ENCODE data around the genes PNKP, VRK3 and KLK4.

GRCh38 chr19:49688546-49689164 lies 739 bp upstream of the ADM5 start:
- PRO-cap, 8 experiments: no peak in any of the 8 experiments

DNA sequence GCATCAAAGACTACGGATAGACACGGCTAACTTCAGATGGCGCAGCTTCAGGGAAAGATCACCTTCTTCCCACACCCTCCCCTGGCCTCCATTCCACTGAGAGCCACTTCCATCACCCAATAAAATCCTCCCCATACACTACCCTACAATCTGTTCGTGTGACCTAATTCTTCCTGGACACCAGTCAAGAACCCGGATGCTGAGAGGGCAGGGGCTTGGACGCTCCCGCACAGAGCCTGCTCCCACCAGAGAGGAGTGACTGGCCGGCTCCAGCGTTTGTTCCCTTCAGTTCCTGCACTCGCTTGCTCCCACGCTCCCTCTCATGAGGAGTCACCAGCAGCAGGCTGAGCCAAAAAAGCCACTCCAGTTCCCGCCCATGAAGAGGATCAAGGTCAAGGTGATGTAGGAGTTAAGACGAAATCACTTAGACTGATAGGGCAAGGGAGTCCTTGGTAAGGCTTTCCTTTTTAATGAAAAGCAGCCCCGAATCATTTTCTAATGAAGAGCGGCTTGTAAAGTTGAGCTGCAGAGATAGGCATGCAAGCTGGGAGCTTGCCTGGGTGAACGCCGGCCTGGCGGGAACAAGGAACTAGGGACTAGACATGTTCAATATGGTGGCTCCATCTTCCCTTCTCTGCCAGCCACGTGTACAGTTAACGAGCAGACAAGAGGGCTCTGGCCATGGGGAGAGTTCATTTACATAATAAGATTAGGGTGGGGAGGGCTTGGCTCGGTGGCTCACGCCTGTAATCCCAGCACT lies 35.6 kb downstream of the TSKS start:
- PRO-cap, 8 experiments: no peak in any of the 8 experiments

DNA sequence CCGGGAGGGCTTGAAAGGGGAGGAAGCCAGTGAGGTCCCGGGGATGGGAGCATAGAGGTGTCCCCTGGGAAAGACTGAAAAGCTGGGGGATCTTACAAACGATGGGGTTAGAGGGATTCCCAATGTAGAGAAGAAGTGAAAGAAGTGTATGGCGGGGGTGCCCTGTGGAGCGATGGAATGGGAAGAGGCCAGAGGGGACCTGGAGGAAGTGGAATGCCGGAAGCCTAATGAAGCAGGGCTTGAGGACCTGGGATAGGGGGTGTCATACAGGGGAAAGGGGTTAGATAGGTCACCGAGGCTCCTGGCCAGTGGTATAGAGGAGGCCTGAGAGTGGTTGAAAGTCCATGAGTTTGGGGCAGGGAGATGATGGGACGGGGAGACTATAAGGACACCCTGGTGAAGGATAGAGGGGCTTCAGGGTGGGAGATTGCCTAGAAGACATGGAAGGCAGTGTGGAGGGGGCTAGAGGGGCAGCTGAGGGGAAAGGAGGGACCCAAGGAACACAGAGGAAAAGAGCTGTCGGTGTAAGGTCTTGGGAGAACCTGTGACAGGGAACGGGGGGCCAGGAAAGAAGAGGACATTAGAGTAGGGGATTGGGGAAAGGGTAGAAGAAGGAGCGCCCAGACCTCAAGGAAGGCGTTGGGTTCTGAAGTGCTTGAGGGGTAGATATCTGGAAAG lies 760 bp downstream of the AP2A1 start:
- PRO-cap, 8 experiments: no peak in any of the 8 experiments

GRCh38 chr19:49771648-49772143 lies 4.9 kb downstream of the AP2A1 start:
- PRO-cap, 8 experiments: no peak in any of the 8 experiments

GRCh38 chr19:49850392-49851374 lies 16.7 kb downstream of the PNKP start:
- PRO-cap, 8 experiments: peak in 8 of 8 experiments; most common plus-strand start chr19:49851182 (in 8); most common minus-strand start chr19:49851060 (in 6)

DNA sequence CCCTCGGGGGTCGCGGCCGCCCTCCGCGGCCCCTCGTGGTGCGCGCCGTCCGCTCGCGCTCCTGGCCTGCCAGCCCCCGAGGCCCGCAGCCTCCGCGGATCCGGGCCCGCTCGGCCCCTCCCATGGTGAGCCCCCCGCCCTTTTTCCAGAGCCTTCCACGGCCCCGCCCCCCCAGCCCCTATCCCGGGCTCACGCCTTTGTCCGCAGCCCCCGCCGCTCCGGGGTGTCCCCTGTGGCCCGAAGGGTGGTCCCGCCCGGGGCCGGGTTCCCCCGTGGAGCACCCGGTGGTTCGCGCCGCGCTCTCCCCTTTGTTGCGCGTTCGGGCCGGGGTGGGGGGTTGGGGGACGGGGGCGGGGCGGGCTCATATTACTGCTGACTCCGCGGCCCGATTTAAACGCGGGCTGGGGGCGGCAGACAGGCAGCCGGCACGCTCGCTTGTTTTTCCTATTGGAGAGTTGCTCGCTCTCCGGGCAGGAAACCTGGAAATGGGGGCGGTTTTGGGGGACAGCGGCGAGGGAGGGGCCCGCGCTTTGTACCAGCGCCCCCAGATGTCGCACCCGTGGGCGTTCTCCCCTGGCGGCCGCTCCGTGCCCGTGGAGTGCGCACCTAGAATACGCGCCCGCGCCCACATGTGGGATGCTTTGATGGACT lies 15.9 kb downstream of the PNKP start:
- PRO-cap, 8 experiments: peak in 8 of 8 experiments; most common plus-strand start position 403 of the sequence (in 7); most common minus-strand start position 304 of the sequence (in 6)

- PRO-cap, 8 experiments: no peak in any of the 8 experiments
These were observed 4.9 kb downstream of the PNKP start for GRCh38 chr19:49862475-49862853.

DNA sequence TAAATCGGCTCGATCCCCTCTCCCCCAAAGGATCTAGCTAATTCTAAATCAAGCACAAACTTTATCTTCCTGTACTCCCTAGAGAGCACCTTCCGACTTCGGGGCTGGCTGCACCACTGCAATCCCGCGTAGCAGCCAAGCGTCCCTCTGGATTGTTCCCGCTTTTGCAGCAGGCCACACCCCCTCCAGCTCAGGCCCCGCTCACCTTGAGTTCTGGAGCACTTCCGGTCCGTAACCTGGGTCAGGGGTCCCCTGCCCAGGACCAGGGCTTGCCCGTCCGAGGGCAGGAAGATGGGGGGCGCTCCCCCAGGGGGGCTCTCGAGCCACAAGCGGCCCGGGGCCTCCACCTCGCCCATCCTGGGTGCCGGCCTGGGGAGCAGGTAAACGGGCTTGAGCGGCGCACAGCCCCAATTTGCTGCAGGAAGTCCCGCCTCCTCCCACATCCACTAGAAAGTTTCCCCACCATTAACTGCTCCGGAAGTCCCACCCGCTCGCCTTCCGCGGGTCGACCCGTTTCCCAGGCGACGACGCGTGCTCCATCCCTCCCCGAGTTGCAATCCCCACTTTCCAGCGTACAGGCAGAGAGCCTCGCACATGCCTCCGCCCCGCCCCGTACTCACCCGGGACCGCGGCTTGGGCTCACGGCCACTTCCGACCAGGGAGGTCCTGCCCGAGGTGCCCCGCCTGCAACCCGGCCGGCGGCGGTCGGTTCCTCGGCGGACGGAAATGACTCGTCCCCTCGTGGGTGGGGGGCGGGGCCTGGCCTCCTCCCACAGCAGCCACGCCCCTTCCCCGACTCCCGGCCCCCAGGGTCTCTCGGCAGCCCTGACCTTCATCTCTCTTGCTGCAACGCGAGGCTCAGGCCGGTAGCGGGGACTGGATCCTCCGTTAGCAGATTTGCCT lies at the start of gene PNKP:
PNKP (minus strand) TSS at position 728 of the 903 bp plus-strand sequence.
- PRO-cap, 8 experiments: peak in 8 of 8 experiments; most common plus-strand start position 838 of the sequence (in 4); most common minus-strand start position 707 of the sequence (in 3)

- PRO-cap, 8 experiments: peak in 7 of 8 experiments; most common plus-strand start chr19:49877098 (in 7); most common minus-strand start chr19:49877070 (in 2)
These were observed 544 bp downstream of the AKT1S1 start for GRCh38 chr19:49876401-49877221.

- PRO-cap, 8 experiments: peak in 2 of 8 experiments; most common minus-strand start chr19:49923583 (in 2)
These were observed 5.9 kb upstream of the ATF5 start for GRCh38 chr19:49922822-49923832.

DNA sequence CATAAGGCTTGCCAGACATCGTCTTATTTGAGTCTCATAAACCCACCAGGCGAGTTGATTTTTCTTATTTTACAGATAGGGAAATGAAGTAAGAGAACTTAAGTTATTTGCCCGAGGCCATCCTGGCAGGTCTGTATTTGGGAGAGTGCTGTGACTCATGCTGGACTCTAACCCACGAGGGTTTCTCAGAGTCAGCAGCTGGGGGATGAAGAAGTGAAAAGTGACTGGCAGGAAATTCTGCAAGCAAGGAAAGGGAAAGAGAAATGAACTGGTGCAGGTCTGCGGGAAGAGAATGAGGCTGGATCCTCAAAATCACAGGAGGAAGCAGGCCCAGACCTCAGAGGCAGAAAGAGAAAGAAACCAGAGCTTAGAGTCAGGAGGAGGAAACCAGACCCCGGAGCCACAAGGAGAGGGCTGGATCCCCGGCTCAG lies 423 bp upstream of the ATF5 start:
- PRO-cap, 8 experiments: peak in 3 of 8 experiments; most common plus-strand start position 368 of the sequence (in 1); most common minus-strand start position 133 of the sequence (in 1)

DNA sequence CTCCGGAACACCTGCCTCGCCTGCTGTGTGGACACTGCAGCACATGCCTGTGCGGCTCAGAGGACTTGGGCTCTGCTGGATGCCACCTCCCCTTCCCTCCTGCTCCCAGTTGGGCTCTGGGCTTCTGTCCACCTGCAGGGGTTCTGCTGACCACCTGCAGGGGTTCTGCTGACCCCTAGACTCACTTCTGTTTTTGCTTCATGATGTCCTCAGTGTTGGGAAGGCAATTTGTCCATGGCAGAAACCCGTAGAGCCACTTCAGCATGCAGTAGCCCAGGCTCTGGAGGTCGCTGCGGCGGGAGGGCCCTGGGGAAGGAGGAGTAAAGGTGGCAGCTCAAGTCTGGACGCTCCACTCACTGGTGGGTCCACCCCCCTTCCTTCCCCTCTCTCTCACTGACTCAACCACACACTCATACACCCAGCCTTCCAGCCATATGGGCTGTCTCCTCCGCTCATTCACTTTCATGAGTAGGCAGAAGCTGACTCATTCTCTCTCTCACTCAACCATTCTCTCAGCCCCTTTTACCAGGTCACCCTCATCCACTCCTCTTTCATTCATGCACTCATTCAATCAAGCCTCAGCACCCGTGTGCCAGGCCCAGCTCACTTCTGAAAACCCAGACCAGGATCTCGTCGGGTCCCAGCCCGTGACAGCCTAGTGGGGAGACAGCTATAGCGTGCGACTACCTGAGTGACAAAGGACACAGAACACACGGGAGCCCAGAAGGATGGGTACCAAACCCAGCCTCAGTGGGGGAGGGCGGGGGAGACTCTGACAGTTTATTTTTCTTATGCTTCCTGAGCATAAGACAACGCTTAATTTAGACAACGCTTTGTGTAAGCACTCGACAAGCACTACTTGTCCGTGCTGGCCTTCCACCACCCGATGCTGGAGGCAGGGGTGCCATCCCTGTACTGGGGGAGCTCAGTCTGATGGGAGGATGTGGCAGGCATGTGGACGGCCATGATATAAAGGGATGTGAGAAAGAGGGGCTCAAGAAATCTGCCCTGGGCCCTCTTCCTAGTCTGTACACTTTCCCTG lies 27.5 kb upstream of the SIGLEC11 start:
- PRO-cap, 8 experiments: peak in 1 of 8 experiments; most common minus-strand start position 392 of the sequence (in 1)

- PRO-cap, 8 experiments: peak in 8 of 8 experiments; most common plus-strand start chr19:50025299 (in 2); most common minus-strand start chr19:50025369 (in 8)
These were observed at the start of gene VRK3 for GRCh38 chr19:50024532-50025613. VRK3 (minus strand) TSS chr19:50025372.

DNA sequence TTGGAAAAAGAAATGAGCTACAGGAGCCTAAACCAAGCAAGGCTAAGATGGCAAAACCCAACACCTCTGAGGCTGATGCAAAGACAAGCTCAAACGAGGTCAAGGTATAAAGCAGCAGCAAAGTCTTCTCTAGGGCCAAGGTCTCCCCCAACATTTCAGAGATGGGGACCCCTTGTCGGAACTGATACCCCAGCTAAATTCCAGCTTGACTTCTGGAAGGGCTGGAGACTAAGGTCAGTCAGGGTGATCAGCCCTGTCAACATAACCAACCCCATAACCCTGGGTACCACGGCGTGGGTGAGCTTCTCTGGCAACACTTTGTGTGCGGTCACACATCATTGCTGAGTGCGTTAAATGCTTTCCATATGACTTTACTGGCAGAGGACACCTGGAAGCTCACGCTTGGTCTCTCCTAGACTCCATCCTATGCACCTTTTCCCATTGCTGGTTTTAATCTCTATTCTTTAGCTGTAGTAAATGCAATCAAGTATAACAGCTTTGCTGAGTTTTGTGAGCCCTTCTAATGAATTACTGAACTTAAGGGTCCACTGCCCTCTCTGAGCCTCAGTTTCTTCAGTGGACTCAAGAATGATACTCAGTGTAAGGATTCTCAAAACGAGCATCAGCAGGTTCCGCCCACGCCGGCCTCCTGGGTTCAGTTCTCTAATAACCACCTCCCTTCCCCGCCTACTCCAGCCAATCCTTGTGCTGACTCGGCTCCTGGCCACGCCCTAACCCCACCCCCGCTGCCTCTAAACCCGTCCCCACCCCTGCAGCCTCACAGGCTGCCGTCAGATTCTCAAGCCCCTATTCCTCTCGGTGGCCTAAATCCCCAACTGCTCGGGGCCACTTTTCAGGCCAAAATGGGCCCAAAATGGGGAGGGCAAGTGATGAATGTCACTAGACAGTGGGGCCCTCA lies 24.3 kb downstream of the ZNF473 start:
- PRO-cap, 8 experiments: peak in 8 of 8 experiments; most common plus-strand start position 781 of the sequence (in 7); most common minus-strand start position 749 of the sequence (in 2)

GRCh38 chr19:50198723-50199010 lies 4.8 kb upstream of the MYH14 start:
- PRO-cap, 8 experiments: no peak in any of the 8 experiments

- PRO-cap, 8 experiments: no peak in any of the 8 experiments
These were observed 57.4 kb downstream of the KCNC3 start for GRCh38 chr19:50271779-50272158.

- PRO-cap, 8 experiments: no peak in any of the 8 experiments
These were observed 1.1 kb upstream of the SPIB start for GRCh38 chr19:50417577-50418116.

- PRO-cap, 8 experiments: no peak in any of the 8 experiments
These were observed 13.0 kb downstream of the JOSD2 start for GRCh38 chr19:50497940-50498515.

DNA sequence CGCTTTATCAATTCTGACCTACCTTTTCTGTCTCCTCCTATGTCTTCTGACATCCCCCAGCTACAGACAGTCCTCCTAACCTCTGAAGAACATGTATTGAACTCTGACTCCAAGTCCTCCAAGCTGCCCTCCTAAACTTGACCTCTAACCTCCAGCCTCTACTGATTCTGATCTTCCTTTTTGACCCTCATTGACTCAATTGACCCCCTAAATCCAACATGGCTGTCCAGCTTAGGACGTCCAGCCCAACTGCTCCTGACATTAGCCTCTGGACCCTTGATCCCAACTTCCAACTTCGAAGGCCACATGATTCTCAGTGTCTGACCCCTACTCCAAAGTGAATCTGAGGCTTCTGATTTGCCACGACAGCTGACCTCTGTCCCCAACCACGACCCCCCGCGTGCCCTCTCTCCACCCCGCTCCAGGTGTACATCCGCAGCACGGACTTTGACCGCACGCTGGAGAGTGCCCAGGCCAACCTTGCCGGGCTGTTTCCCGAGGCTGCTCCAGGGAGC lies 1.1 kb downstream of the ACP4 start:
- PRO-cap, 8 experiments: no peak in any of the 8 experiments

DNA sequence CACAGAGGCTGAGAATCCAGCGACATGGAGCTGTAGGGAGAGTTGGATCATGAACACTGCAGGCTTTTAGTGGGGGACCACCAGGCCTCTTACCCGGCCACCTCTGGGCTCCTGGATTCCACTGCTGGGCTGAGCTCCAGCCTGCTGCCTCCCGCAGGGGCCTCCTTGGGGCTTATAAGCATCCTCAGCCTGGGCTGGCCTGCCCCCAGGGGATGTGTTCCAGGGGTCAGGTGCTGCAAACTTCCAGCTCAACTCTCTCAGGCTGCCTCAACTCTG lies at the start of gene KLK4:
KLK4 (minus strand) TSS at position 150 of the 276 bp plus-strand sequence.
- PRO-cap, 8 experiments: no peak in any of the 8 experiments